H7 (cell line): ENCODE measurements around a stretch of chr17.

DNA sequence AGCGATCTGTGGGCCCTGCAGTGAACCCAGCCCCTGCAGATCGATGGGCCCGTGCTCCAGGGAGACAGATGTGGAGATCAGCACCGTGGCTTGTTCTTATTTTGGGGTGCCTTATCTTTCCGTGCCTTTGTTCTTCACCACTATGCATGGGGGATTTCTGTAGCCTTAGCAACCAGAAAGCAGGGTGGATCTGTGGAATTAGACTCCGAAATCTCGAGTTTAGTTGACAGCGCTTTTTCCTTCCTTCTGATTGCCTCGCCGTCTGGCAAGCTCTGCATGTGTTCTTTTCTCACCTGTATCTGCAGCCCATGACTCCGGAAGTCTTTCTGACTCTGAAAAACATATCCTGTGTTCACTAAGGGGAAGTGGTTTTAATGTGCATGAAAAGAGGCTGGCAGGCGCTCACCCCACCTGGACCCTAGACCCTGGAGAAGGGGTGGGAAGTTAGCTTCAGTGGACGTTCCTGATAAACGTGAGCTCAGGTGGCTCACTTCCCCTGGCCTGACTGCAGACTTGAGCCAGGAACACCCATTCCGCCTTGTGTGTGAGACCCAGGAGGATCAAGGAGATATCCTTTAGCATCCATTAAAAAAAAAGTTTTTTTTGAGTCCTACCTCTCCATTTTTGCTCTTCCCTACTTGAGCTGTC lies 158.5 kb downstream of the RPTOR start:
- RAMPAGE, long total RNA = no peak

DNA sequence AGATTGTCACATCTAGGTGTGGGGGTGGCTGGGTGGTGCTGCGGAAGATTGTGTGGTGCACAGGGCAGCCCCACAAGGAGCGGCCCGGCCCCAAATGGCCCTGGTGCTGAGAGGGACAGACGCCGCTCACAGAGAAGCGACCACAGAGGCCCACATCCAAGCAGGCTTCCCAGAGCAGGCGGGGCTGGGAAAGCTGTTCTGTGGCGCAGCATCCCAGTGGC lies 181.2 kb downstream of the RPTOR start:
- RAMPAGE, long total RNA = no peak

- RAMPAGE, long total RNA = no peak
These were observed 132.4 kb upstream of the CHMP6 start for GRCh38 chr17:80859096-80859706.

DNA sequence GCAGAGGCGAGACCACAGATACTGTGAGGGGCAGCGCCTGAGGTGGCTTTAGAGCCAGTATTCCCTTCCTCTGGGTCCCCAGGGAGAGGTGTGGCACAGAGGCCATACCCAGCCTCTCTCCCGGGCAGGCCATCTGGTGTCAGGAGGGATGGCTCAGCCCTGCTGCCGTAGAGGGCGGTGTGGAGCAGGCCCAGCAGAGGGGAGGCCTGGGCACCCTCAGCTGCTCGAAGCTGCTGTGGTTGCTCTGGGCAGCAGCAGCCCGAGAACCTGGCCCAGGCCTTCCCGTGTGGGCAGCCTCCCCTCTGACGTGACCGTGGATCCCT lies 32.8 kb upstream of the CHMP6 start:
- RAMPAGE, long total RNA = no peak

- RAMPAGE, long total RNA = no peak
These were observed 12.6 kb downstream of the CHMP6 start for GRCh38 chr17:81003946-81004905.

GRCh38 chr17:81033494-81034330 lies 1.2 kb upstream of the BAIAP2 start:
- RAMPAGE, long total RNA = no peak

- RAMPAGE, long total RNA = no peak
These were observed 22.3 kb downstream of the BAIAP2 start for GRCh38 chr17:81056937-81058029.

DNA sequence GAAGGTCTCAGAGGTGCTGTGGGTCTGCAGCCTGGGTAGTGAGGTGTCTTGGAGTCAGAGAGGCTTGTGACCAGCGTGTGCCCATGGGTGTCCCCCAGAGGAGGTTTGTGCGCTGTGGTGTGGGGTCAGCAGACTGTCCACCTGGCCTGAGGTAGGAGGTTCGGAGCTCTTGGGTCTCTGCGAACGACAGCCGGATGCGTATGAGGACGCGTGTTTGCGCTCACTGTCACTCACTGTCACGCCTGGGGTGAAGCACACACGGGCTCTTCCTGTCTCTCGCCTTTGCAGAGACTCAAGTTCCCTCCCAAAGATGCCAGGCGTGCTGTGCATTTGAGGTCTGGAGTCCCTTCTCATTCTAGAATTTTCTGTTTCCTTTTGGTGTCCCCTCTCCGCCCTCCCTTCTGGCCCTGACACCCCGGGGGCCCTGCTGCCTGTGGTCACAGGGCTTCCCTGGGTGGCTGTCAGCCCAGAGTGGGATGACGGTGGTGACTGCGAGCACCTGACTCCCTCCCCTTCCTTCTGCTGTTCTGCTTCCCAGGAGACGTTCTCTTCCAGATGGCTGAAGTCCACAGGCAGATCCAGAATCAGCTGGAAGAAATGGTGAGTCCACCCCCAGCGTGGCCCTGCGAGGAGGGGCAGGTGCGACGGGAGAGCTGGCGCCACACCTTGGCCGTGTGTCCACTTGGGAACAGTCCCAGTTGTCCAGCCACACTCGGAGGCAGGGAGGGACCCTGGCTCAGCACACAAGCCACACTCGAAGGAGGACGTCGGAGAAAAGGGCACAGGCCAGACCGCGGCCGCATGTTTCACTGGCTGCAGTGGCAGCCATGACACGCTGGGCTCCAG lies 49.6 kb downstream of the BAIAP2 start:
- RAMPAGE, long total RNA = no peak

DNA sequence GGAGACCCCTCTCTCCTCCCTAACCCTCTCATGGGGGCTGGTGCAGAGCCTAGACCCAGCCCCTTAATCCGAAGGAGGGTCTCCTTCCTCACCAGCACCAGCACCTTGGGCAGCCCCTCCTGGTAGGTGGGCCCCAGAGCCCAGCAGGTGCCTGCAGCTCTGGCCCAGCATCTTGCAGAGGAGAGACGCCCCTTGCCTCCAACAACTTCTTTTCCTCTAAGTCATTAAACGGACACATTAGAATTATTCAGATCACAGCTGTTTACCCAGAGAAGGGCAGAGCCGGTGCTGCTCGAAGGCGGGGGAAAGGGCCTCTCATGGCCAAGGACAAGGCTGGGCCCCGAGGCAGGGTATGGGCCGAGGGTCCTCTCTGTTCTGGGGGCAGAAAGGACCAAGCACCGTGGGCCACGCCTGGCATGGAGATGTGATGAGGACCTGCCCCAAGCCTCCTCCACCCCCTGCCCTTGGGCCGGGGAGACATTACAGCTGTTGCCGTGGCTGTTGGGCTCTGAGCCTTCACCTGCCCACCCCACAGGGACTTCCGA lies 965 bp upstream of the PVALEF start:
- RAMPAGE, long total RNA = no peak

DNA sequence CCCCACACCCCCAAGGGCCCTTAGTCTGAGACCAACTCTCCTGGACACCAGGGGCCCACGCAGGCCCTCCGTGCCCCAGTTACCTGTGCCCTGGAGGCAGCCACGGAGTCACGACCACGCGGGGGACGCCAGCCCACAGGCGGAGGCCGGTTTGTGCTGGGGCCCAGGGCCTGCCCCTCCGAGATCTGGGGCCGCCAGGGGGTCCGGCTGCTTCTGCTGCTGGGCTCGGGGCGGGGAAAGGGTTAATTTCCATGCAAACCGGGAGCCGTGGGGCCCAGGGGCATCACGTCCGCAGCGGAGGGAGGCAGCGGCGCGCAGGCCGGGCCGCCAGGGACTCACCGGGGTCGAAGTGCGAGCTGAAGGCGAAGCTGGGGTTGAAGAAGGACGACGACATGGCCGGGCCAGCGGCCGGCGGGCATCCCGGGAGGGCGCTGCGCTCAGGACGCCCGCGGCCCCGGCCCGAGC lies 324 bp downstream of the PVALEF start:
- RAMPAGE, long total RNA = no peak

DNA sequence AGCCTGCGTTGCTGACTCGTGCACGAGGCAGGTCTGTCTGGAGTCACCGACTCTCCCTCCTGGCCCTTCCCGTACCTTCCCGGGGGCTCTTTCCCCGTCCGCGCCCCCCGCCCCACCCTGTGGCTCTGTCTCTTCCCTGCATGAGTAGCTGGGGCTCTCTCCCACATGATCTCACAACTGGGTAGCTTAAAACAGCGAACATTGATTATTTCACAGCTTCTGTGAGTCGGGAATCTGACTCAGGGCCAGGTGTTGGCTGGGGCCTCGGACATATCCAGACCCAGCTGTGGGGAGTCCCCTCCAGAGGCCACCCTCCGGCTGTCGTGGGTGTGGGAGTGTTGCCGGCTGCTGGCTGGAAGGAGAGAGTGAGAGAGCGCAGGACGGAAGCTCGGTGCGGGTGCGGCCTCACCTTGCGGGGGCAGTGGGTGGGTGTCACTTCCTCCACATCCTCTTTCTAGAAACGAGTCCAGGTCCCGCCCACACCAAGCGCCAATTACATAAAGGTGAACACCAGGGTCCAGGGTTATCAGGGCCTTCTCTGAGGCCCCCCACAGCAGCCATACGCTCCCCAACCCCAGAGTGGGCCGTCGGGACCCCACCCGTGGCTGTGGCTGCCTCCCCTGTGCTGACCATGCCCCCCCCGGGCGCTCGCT lies 17.4 kb downstream of the BAHCC1 start:
- RAMPAGE, long total RNA = no peak

DNA sequence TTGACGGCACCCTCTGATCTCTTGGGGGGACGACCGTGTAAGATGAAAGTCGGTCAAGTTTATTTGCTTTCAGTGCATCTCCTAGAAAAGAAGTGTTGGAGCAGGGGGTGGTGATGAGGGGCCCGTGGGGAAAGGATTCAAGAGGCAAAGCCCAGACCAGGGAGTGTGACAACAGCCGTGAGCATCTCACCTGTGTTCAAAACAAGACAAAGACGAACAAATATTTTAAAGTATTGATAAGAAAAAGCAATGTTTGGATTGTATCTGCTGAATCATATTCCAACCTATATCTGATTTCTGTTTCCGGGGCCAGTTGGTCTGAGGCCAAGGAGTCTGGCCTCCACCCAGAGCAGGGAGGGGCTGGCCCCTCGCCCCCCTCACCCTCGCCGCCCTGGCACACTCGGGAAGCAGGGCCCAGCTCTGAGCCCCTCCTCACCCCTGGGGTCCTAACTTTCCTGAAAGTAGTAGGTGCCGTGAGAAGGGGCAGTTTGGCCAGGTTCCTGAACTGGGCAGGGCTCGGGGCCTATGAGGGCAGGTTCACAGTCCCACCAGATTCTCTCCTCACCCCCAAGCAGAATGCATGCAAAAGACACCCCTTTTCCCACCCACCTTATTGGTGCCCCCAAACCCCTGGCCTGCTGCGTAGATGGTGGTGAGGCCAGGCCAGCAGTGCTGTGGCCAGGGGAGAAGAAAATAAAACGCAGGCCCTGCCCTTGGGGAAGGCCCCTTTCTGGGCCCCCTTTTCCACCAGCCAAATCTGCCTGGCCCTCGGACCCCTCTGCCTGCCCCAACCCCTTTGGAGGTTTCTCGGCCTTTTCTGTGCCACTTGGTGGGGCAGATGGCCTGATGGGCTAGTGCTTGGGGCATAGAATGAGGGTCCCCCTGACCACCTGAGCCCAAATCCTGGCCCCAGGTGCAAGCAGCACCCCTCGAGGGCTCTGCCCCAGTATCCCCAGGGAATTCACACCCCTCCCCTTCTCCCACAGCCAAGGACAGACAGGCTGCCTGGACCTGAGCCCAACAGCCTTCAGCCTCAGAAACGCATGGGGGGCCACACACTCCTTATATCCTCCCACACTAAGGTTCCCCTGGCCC lies 47.8 kb downstream of the ACTG1 start:
- RAMPAGE, long total RNA = no peak

DNA sequence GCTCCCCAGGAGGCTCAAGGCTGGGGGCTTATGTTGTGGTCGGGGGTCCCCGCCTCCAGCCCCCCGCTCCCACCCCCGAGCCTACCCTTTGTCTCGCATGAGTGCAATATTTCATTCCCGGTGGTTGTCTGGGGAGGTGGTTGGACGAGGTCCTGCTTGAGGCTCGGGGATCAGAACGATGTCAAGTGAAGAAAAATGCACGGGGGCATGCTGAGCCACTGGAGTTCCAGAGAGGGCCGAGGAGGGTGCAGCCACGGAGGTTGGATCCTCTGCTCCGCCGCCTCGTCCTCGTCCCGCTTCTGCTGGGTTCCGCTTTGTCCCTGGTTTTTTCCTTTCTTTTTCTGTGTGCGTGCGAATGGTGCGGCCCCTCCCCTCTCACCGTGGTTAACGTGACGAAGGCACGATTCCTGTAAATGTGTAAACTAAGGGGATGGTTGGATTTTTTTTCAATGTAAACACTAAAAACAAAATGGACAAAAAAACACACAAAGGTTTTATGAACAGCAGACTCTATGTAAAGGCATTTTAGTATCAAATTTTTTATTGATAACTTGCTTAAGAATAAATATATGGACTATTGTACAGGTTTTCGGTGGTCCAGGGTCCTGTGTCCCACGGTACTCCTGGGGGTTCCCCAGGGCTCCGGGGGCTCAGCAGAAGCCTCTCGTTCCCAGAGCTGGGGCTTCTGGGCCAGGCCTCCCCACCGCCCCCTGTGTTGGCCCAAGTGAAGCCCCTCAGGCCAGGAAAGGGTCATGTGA lies 46.7 kb downstream of the ACTG1 start:
- RAMPAGE, long total RNA = no peak

DNA sequence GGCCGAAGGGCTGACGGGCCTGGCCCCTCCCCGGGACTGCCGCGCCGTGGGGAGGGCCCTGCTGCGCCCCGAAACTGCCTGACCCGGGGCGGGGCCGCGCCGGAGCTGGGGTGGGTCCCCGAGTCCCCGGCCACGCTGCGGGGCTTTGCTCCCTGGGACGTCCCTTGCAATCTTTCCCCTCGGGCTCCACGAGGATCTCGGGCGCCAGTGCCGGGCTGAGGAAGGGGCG lies 394 bp upstream of the ACTG1 start:
- RAMPAGE, long total RNA = no peak

- RAMPAGE, long total RNA = no peak
These were observed 25.4 kb upstream of the FAAP100 start for GRCh38 chr17:81577299-81578106.

DNA sequence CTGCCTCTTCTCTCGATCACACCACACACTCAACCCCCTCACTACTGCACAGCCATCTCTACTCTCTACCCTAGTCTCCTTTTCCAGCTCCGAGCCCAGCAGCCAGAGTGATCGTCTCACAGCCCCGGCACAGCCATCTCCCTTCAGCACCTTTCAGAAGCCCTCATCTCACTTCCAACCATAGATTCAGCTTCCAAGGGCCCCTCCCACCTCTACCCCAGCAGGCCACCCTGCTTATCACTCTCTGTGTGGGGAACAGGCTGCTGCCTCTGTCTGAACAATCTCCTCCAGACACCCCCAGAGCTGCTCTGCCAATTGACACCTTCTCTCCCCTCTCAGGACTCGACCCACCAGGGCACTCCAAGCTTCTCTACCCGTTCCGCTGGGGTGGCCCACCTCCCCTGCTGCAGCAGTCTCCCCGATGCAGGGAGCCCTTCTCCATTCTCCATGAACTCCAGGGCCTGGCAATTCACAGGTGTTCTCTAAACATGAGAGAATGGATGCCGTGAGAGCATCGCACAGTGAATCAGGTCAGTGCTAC lies 28.2 kb upstream of the FAAP100 start:
- RAMPAGE, long total RNA = no peak

DNA sequence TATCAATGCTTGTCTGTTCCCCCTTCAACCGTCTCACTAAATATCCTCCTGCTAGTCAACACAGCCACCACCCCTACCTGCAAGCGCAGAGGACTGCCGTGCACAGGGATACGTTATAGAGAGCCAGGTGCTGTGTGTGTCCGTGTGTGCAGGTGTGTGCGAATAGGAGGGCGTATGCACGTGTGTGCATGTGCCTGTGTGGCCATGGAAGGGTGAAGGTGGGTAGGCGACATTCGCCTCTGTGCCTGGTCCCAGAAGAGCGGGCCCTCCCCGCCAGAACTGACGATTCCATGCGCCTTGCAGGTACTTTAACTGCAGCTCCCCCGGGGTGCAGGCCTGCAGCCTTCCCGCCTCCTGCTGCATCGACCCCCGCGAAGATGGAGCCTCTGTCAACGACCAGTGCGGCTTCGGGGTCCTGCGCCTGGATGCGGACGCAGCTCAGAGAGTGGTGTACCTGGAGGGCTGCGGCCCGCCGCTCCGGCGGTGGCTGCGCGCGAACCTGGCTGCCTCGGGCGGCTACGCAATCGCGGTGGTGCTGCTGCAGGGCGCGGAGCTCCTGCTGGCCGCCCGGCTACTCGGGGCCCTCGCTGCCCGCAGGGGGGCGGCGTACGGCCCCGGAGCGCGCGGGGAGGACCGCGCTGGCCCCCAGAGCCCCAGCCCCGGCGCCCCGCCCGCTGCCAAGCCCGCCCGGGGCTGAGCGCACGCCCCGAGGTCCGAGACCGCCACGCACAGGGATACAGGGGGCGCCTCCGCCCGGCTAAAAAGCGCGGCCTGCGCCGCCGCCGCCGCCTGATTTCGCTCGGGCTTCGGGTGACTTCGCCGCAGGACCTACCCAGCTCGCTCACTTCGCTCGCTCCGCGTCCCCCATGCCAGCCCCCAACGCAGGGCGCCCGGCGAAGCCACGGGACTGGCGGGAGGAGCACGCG lies 8.5 kb downstream of the PDE6G start:
- RAMPAGE, long total RNA = no peak

GRCh38 chr17:81686785-81687231 lies 3.0 kb downstream of the HGS start:
- RAMPAGE, long total RNA = no peak

DNA sequence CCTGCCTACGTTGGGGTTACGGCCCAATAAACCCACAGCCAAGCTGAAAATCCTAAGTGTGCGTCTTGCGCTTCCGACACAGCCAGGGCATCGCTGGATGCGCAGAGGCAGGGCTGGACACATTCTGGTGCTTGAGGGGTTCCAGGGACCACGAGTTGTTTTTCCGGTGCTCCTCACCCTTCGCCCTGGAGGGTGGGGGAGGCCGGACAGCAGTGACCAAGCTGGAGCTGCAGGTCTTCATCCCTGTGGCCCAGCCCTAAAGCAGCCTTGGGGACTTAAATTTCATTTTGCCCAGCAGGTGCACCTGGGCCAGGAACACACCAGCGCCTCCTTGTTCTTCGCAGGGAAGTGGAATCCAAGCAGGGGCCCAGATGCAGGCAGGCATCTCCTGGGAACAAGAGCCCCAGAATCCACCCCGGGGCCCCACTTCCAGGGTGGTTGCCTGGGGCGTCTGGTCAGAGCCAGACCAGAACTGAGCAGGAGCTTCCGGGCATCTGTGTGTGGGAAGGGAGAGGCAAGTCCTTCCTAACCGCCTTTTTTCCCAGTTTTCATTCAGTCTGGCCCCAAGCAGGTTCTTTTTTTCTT lies 925 bp upstream of the SLC25A10 start:
- RAMPAGE, long total RNA = no peak

DNA sequence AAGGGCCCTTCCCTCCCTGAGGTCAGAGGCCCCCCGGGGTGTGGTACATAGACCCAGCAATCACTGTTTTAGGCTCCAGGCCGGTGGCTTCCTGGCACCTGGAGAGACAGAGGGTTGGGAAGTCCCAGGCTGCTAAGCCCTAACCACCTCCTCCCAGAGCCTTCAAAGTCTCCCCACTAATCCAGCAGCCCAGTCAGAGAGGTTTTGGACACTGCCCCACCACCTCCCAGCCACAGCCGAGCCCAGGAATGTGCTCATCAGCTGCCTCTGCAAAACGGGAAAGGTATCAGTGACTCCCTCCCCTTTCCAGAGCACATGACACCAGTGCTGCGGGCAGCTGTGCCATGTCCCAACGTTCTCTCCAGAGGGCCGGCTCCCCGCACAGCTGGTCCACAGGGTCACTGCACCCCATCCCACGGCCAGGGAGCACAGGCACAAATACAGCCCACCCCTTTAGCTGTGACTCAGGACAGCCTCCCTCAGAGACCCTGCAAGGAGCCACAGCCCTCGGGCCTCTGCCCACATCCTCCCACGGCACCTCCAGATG lies 5.9 kb upstream of the PPP1R27 start:
- RAMPAGE, long total RNA = no peak